Metastatic Pancreatic Carcinoma in the Ovary (tissue), 1 donor: Measurements from ENCODE around the gene ZNF10.

DNA sequence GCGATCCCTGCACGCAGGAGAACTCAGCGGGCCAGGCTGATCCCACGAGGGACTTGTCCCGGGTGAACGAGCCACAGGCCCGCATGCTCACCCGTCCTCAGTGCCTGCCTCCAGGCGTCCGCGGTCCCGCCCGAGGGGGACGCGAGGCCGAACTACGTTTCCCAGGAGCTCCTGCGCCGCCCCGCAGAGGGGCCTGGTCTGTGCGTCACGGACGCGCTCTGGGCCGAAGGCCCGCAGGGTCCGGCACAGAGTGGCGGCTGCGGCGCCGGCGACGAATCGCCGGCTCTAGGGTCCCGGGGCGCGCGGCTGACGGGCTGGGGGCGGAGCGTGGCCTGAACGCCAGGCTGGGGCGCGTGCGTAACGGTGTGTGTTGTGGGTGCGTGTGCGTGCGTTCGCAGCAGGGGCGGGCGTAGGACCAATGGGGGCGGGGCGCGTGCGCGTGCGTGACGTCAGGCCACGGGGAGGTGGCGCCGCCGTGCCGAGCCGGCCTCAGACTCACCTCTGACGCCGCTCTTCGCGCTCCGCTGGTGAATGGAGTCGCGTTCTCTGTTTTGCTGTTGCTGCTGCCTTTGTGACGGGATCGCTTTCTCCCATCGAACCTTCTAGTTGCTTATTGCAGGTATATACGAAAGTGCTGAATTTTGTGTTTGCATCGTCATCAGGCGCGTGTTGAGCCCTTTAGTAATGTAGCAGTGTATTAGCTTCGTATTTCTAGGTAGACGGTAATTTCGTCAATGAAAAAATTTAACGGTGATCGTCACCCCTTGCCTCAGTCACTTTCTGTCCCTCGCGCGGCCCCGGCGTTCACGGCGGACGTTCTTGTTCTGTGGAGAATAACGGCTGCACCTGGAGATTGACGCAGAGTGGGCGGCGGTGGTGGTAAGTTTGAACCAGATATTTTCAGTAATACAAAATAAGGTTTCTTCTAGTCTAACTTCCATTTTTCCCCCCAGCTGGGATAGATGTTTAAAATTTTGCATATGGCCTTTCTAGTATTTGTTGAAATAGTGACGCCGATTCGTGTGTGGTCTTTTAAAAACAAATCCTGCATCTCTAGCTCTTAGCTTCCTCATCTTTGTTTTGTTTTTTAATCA is at the start of gene ZNF10:
Gene ZNF10, plus strand, starts transcription at position 492 of the 1,094 bp plus-strand sequence.
- PRO-cap, result bidirectional peak, plus-strand start at position 492 of the sequence, minus-strand start at position 308 of the sequence